Lower leg skin (tissue), 2 donors: ENCODE results near the genes METAP1D and CDCA7.

- PRO-cap: no peak
- RAMPAGE, long total RNA, 2 experiments: no peak in any of the 2 experiments
These were observed 17.8 kb downstream of the METTL8 start for GRCh38 chr2:171415885-171416568.

- PRO-cap: no peak
- RAMPAGE, long total RNA, 2 experiments: no peak in any of the 2 experiments
These were observed 41.2 kb upstream of the CYBRD1 start for GRCh38 chr2:171480876-171481680.

DNA sequence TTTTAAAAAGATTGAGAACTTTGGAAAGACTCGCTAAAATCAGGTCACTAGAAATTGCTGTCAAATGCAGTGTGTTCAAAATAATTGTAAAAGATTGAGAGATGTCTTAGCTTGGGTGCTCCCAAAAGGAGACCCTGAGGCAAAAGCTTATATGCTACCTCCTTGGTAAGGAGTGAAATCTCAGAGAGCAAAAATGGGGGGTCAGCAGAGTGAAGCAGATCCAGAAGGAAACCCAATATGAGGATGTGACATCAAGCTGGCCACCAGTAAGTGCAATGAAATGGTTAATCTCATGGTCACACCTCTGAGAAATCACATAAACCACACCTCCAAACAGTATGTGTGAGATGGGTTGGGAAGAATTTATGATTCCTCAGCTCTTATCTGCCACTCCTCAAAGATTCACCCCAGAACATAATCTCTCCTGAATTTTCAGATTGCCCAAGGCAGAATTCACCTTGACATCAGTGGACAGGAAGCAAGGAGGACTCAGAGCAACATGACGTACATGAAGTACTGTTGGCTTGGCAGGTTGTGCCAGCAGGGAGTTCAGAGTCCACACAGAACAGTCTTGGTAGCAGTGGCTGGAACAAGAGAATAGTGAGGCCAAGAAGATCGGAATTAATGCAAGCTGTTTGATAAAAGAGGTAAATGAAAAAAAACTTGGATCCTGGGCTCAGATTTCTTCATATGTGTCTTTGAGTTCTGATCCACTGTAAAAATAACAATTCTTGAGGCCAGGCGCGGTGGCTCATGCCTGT is 31.8 kb upstream of the CYBRD1 start:
- PRO-cap: no peak
- RAMPAGE, long total RNA, 2 experiments: no peak in any of the 2 experiments

GRCh38 chr2:171999705-172000558 is at the start of gene METAP1D:
Gene METAP1D (plus strand): TSS chr2:171999953.
- PRO-cap: bidirectional peak, plus-strand start at chr2:171999957, minus-strand start at chr2:171999835
- RAMPAGE, long total RNA, 2 experiments: start-site peak on the plus strand in 2 of 2 experiments, at chr2:171999943-171999961 at its widest, 14 to 31 reads per replicate

DNA sequence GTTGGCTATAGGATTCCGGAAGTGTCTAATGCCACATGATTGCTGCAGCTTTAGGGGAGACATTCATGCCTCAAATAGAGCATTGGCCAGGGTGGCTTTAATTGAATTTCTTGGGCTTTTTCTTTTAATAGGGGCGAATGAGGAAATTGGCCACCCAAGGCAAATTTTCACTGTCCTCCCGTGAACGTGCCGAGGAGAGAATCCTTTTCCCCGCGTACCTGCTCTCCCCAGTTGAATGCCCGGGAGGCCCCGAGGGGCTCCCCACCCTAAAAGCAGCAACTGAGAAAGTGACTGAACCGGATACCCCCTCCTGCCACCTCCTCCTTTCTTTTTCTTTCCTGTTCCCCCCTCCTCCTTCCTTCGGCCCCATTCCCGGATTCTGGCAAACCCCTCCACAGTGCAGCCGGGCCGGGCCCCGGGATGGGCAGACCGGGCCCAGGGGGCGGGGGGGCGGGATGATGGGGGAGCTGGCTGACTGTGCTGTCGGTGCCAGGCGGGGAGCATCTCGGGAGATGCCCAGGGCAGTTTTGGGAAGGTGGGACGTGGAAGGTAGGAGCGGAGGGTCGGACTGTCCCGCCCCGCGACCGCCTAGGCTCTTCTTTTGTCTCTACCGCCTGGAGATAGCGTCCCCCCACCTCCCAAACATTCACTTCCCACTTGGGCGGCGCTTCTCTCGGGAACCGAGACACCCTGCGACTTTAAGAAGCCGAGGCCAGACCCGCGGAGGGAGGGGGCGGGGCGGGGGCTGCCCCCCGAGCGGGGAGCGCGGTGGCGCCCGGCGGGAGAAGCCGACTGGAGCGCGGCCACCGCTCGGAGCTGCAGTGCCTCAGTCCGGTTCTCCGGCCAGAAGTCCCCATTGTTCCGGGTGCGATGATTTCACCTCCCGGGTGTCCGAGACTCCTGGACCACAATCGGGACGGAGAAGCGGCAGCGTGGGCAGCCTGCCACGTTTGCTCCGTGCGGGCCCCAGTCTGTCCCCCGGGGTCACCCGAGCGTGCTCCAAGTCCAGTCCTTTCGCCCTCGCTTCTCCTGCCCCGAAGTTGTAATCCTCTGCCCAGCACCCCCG is 8.2 kb downstream of the DLX2 start:
- PRO-cap: no peak
- RAMPAGE, long total RNA, 2 experiments: no peak in any of the 2 experiments

DNA sequence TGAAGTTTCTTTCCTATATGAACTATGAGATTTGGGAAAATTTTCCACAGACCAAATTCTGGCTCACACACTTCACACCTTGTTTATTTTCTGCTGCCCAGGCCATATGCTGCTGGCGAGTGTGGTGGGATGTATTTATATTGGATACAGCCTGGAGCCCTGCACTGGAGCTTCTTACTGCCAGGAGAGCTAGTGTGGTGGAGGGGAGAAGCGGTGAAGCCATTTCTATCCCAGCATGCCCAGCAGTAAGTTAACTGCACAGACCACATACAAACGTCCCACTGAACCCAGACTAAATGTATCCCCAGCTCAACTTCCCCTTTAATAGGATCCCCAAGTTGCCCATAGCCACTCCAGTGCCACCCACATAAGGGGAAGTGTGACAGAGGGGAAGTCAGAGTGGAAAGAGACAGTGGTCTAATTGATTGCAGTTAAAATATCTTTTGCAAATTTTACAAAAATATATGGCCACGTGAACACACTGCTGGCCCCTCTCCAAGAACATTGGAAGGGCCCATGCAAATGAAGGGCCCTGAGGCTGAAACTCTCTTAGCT is 146.7 kb upstream of the ITGA6 start:
- PRO-cap: no peak
- RAMPAGE, long total RNA, 2 experiments: no peak in any of the 2 experiments

GRCh38 chr2:172433056-172433644 is 5.8 kb downstream of the ITGA6 start:
- PRO-cap: no peak
- RAMPAGE, long total RNA, 2 experiments: no peak in any of the 2 experiments

DNA sequence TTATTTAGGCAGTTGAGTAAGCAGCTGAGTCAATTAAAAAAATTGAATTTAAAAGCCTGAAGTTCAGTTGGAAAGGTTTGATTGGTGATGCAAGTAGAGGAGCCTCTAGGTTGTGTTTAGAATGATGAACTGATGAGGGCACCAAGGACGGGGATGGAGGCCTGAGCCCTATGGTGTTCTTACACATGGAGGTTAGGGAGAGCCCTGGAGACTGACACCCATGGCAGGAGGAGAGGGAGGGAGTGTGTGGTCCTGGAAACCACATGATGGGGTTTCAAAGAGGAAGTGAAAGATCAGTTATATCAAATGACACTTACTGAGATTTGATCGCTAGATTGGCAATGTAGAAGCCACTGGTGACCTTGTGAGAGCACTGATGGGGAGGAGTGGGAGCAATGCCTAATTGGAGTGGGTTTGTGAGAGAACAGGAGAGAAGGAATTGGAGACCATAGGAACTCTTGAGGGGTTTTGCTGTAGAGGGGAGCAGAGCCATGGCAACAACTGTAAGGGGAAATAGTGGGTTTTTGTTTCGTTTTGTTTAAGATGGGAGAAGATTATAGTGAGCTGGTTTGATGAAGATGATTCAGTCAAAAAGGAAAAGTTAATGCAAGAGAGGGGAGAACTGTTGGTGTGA is 10.3 kb downstream of the ITGA6 start:
- PRO-cap: no peak
- RAMPAGE, long total RNA, 2 experiments: no peak in any of the 2 experiments

GRCh38 chr2:172448962-172450306 is 22.0 kb downstream of the ITGA6 start:
- PRO-cap: no peak
- RAMPAGE, long total RNA, 2 experiments: no peak in any of the 2 experiments

GRCh38 chr2:172484483-172485342 is 57.3 kb downstream of the ITGA6 start:
- PRO-cap: no peak
- RAMPAGE, long total RNA, 2 experiments: no peak in any of the 2 experiments

DNA sequence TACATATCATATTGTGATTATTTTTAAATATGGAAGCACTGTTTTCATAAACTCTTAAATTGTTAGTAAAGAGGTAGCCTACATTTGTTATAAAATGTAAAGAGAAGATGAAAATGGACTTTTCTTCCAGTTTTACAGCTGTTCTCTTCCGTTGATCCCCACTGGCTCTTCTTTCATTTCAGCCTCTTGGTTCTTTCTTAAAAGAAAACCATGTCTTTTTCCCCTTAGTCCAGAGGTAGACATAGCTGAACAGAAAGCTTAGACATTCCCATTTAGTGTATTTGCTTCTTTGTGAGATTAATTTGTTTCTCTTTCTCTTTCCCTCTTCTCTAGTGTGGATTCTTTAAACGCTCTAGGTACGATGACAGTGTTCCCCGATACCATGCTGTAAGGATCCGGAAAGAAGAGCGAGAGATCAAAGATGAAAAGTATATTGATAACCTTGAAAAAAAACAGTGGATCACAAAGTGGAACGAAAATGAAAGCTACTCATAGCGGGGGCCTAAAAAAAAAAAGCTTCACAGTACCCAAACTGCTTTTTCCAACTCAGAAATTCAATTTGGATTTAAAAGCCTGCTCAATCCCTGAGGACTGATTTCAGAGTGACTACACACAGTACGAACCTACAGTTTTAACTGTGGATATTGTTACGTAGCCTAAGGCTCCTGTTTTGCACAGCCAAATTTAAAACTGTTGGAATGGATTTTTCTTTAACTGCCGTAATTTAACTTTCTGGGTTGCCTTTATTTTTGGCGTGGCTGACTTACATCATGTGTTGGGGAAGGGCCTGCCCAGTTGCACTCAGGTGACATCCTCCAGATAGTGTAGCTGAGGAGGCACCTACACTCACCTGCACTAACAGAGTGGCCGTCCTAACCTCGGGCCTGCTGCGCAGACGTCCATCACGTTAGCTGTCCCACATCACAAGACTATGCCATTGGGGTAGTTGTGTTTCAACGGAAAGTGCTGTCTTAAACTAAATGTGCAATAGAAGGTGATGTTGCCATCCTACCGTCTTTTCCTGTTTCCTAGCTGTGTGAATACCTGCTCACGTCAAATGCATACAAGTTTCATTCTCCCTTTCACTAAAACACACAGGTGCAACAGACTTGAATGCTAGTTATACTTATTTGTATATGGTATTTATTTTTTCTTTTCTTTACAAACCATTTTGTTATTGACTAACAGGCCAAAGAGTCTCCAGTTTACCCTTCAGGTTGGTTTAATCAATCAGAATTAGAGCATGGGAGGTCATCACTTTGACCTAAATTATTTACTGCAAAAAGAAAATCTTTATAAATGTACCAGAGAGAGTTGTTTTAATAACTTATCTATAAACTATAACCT is 51.7 kb upstream of the PDK1 start:
- PRO-cap: no peak
- RAMPAGE, long total RNA, 2 experiments: no peak in any of the 2 experiments

DNA sequence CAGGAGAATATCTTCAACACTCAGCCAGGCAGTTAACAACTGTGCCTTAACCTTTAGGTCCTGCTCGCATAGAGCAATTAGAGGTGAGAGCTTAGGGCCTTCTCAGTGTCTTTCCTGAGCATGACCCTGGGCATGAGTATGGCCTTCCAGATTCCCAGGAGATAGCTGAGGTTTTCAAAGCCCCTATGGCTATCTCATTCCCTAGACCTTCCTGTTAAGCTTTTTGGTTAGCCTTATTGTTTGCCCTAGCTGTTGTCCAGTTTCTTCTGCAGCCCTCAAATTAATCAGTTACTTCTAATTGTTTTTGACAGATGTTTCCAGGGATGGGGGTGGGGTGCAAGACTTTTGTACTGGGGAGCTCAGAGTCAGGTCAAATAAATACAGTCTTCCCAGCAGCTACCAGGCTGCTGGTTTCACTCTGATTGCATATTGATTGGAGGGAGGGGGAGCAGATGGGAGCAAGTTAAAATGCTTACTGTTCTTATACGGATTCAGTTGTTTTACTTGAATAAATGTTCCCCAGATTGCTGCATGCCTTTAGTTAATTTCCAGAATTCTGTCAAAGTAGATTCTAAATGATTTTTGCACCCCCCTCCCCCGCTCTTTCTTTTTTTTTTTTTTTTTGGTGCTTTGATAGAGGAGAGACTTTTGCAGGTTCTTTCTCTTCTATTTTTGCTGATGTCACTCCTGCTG is 23.2 kb downstream of the PDK1 start:
- PRO-cap: no peak
- RAMPAGE, long total RNA, 2 experiments: no peak in any of the 2 experiments

- PRO-cap: unidirectional peak, plus-strand start at chr2:172931179
- RAMPAGE, long total RNA, 2 experiments: no peak in any of the 2 experiments
These were observed 144.5 kb upstream of the MAP3K20 start for GRCh38 chr2:172930820-172931949.

DNA sequence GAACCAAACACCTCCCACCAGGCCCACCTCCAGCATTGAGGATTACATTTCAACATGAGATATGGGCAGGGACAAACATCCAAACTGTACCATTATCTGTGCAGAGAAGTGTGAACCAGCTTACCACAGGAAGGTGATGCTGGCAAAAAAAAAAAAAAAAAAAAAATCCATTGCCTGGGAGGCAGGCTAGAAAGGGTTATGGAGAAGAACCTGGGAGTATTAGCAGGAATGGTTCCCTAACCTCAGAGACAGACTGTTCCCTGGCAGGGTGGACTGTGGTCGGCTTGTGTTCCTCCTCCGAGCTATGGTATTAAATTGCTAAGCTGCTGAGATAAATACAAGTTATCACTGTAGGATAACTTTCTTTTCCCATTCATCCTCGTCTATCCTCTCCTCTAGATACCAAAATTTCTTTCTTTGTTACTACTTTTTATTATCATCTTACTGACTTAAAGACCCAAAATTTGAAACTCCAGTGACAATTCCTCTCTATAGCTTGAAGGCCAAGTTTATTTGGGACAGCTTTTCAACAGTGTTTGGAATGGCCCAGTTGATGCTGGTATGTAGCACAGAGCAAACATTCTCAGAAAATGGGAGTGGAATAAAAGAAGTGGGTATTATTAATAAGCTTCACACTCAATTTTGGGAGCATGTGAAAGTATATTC is 73.7 kb upstream of the MAP3K20 start:
- PRO-cap: no peak
- RAMPAGE, long total RNA, 2 experiments: no peak in any of the 2 experiments

DNA sequence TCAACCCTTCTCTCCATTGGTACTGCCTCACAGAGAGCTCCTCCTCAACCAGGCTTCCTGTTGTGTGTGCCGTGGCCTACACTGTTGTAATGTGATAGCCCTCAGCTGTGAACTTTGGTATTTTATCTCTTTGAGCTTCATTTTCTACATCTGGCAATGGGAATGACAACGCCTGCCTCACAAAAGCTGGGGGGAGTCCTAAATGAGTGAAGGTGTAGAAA is 16.9 kb upstream of the MAP3K20 start:
- PRO-cap: no peak
- RAMPAGE, long total RNA, 2 experiments: no peak in any of the 2 experiments

- PRO-cap: no peak
- RAMPAGE, long total RNA, 2 experiments: no peak in any of the 2 experiments
These were observed 10.9 kb downstream of the MAP3K20 start for GRCh38 chr2:173086523-173086978.

DNA sequence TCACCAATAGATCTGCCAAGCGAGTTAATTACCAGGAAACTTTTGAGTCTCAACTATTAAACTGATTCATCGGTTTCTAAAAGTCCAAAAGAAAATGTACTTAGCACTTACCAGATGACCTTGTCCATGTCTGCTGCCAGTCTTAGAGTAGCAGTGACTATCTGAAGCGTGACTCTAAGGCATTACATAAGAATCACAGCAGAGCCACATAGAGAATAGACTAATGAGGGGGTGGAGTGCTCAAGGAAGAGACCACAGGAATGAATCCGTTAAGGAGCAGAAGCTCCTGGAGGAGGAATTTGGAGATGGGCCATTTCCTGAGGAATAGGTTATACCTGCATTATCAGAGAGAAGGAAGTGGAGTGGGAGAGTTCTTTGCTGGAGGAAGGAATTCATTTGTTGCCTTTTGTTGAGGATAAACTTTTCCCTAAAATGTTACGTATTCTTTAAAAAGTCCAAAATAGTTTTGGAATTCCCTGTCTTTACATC is 116.0 kb downstream of the MAP3K20 start:
- PRO-cap: no peak
- RAMPAGE, long total RNA, 2 experiments: no peak in any of the 2 experiments

- PRO-cap: no peak
- RAMPAGE, long total RNA, 2 experiments: no peak in any of the 2 experiments
These were observed 119.4 kb downstream of the MAP3K20 start for GRCh38 chr2:173195016-173195570.

- PRO-cap: no peak
- RAMPAGE, long total RNA, 2 experiments: no peak in any of the 2 experiments
These were observed 133.9 kb downstream of the MAP3K20 start for GRCh38 chr2:173209488-173209936.

DNA sequence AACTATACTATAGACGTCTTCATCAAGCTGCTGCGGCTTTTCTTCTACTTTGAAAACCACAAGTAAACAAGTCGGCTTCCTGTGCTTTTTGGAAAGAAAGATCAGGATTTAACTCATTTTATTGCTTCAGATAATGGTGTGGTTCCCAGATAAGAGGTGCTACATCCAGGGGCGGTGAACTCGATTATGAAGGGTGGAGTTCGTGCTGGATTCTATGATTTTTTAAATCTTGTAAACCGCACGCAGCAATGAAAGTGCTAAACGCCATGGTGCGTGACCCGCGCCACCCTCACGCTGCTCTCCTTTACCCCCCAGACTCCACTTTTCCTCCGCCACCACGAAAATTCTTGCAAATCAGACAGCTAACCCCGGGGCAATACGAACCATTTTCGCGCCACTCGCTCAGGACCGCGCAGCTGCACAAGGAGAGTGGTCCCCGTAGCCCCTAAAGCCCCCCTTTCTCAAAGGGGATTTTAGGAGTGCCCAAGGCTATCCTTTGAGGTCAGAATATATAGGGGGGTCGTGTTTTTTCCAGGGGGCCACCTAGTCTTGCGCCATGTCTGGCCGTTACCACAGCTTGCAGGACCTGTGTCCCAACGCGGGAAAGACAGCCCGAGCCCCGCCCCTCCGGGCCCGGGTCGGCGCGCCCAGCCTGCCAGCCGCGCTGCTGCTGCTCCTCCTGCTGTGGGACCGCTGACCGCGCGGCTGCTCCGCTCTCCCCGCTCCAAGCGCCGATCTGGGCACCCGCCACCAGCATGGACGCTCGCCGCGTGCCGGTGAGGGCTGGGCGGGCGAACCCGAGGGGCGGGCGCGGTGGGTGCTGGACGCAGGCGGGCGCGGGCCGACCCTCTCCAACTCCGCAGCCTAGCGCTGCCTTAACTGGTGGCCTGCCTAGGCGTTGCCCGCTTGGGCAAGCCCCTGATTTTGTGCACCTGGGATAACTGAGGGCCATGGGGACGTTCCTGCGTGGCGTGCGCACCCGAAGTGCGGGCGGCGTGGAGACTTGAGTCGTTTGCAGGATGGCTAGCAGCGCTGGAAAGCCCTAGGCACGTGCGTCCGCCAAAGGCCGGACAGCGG is at the start of gene CDCA7:
Gene CDCA7 (plus strand): TSS at position 664 of the 1,077 bp plus-strand sequence.
- PRO-cap: unidirectional peak, plus-strand start at position 664 of the sequence
- RAMPAGE, long total RNA, 2 experiments: start-site peak on the plus strand in 2 of 2 experiments, centred at positions 659 to 672 of the sequence, 19 to 50 reads per replicate